Mesenchymal stem cell of adipose (primary cell): ENCODE data around the genes ZNF429, ZNF99 and UQCRFS1.

- CAGE, long polyA plus RNA: no peak
Observed at GRCh38 chr19:21505056-21506354, at the start of gene ZNF429. Gene ZNF429 (plus strand): TSS chr19:21505602.

- CAGE, long polyA plus RNA: no peak
Observed at GRCh38 chr19:21510575-21510965, 5.2 kb downstream of the ZNF429 start.

DNA sequence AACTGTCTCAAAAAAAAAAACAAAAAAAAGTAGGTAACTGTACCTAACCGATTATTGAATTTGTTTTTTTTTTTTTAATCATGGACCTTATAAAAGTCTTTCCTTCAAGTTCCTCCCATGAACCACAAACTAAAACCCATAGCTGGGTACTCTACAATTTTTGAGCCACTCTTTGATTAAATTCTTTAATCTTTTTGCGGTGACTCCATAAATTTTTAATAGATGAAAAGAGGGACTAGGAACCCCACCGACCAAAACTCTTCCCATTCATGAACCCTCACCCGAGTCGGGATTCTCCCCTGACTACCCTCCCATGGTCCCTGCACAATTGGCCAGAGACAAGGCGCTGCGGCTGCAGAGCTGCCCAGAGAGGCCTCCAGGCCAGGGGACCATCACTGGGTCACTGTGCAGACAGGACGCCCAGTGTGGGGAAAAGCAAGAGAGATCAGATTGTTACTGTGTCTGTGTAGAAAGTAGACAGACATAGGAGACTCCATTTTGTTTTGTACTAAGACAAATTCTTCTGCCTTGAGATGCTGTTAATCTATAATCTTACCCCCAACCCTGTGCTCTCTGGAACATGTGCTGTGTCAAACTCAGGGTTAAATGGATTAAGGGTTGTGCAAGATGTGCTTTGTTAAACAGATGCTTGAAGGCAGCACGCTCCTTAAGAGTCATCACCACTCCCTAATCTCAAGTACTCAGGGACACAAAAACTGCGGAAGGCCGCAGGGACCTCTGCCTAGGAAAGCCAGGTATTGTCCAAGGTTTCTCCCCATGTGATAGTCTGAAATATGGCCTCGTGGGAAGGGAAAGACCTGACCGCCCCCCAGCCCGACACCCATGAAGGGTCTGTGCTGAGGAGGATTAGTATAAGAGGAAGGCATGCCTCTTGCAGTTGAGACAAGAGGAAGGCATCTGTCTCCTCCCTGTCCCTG lies 62.4 kb downstream of the ZNF429 start:
- CAGE, long polyA plus RNA: no peak

GRCh38 chr19:22028594-22028943 lies 17.8 kb upstream of the ZNF208 start:
- CAGE, long polyA plus RNA: no peak

DNA sequence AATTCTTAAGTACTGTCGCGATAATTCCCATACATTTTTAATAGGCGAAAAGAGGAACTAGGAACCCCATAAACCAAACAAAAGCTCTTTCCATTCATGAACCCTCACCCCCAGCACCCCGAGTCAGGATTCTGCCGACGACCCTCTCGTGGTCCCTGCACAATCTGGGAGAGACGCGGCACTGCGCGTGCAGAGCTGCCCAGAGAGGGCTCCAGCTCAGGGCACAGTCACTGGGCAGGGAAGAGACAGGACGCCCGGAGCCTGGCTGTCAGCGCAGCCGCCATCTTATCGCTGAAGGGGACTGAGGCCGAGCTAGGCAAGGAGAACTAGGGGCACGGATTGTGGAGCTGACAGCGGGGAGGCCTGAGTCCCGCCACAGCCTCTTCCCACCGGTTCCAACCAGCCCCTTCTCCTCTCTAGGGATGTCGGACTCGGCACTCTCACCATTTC lies 370 bp downstream of the ZNF98 start:
- CAGE, long polyA plus RNA: no peak

- CAGE, long polyA plus RNA: no peak
Observed at GRCh38 chr19:22783817-22784357, at the start of gene ZNF99. Gene ZNF99 (minus strand): TSS chr19:22784151.

DNA sequence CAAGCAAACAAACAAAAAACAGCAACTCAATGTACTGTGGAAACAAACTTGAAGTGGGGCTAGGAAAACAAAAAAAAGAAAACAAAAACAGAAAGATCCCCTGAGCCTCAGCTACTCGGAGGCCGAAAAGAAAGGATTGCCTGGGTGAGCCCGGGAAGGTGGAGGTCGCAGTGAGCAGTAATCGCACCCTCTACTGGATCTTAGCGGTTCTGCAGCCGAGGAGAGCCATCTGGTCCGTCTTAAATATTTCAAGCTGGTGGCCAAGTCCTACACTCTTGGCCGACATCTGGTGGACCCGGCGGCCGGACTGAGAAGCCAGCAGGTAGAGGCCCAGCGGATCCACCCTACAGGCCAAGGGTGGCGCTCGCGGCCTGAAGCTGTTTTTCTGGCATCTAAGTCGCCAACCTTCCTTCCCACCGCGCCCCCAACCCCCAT lies 46.6 kb upstream of the ZNF730 start:
- CAGE, long polyA plus RNA: no peak

GRCh38 chr19:23666065-23666629 lies 20.9 kb downstream of the ZNF675 start:
- CAGE, long polyA plus RNA: no peak

GRCh38 chr19:23957457-23958261 lies 43.0 kb downstream of the ZNF726 start:
- CAGE, long polyA plus RNA: no peak

GRCh38 chr19:27657391-27657619 lies 1555.6 kb downstream of the UQCRFS1 start:
- CAGE, long polyA plus RNA: no peak

- CAGE, long polyA plus RNA: no peak
Observed at GRCh38 chr19:27772463-27773110, 1440.4 kb downstream of the UQCRFS1 start.

DNA sequence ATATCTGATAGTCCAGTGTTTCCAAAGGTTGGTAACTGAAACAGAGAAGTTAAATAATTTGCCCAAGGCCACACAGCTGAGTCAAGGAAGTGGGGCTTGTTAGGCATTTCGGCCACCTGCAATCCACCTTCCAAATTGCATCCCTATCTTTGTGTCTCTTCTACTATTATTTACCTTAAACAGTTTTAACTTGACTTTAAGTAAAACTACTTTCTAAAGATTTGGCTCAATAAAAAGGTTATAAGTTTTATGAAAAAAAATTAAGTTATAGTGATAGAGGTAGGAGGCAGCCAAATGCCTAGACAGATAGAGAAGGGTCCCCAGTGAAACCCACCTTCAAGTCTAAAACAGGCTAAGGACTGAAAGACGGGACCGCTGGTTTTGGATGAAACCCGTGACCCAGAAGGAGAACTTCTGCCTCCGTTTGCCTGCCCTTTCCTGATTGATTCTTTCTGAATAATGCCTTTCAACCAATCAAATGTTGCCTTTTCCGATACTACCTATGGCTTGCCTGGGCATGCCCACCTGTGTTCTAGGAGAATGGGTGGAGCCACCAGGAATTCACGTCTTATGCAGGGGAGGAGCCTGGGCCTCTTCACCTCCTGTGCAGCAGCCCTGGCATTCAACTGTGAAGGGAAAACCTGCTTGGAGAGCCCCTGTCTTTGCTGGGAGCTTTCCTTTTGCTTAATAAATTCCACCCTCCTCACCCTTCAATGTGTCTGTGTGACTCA lies 731.0 kb downstream of the UQCRFS1 start:
- CAGE, long polyA plus RNA: no peak

DNA sequence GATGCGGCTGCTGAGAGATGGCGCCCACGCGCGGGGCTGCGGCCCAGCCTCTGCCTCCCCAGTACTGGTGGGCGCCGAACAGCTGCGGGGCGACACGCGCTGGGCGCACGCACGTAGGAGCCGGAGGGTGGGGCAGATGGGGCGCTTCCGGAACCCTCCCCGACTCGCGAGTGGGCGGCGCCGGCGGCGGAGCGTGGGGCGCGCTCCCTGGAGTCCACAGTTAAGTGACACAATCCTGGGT lies 419.1 kb downstream of the UQCRFS1 start:
- CAGE, long polyA plus RNA: no peak

GRCh38 chr19:29016460-29016682 lies 196.6 kb downstream of the UQCRFS1 start:
- CAGE, long polyA plus RNA: no peak

DNA sequence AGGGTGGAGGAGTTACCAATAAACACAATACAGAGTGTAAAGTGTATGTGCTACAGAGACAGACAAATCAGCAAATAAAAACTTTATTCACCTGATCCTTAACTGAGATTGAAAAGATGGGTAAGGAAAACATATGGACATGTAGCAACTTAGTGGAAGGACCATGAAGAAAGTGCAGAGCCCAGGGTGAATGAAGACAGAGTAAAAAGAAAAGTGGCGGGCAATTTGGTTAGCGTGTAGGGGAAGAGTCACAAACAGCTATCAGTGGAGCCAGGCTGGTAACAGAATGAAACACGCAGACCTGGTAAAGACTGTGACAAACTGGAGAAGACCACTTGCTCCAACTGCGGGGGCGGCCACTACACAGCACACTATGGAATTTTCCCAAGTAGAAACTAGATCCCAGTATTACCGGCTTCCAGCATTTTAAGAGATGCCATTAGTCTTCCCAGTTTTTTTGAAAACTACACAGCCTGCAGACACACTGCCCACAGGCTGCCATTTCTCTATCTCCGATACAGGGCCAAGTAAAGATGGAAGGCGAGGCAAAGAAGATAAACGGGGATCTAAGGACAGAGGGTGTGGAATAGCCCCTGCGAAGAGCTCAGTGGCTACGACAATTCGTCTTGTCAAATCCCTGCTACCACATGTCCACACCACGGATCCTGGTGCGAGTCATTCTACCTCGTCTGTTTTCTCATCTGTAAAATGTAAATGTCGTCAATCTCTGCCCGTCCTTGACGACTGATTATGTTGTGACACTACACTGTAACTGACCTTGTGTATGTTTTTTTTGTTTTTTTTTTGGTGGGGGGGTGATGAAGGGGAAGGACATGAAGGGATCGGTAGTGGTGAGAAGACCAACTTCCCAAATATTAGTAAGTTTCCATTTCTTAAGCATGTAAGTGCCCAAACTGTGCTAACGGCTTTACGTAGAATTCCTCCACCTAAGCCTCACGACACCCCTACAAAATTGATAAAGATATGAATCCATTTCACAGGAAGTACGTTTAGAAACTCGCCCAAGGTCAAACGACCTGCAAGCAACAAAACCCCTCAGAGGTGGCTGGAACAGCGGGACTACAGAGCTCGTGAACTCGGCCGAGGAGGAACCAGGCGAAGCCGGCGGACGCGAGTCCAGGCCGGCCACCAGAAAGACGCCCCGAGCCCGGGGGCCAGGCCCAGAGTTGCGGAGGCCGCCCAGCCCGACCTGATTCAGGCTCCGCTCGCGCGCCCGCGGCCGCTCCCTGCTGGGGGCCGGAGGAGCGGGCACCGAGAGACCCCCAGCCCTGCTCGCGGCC lies 912 bp downstream of the UQCRFS1 start:
- CAGE, long polyA plus RNA: no peak

- CAGE, long polyA plus RNA: no peak
Observed at GRCh38 chr19:29212890-29213431, at the start of gene UQCRFS1. Gene UQCRFS1 (minus strand): TSS chr19:29213151.

- CAGE, long polyA plus RNA: no peak
Observed at GRCh38 chr19:29587792-29588184, 18.3 kb upstream of the POP4 start.

DNA sequence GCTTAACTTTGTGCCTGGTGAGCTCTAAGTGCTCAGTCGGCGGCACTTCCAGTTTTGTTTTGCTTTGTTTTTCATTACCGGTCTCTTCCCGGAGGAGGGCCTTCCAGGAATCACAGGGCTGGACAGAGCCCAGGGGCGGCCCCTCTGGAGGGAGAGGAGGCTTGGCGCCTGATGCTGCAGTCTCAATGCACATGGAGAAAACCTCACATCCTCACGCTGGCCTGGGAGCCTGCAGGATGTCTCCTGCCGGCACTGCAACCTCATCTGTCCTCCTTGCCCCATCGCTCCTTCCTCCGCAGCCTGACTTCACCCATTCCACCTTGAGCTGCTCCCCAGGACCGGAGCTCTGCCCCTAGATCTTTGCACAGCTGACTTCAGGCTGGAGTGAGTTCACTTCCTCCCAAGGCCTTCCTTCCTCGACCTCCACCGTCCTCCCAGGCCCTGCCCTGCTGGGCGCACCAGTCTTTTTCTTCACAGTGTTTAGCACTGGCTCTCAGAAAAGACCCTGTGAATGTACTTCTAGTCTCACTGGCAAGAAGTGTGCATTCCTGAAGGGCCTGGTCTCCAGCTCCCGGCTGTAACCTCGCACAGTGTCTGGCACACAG lies 1.6 kb downstream of the PLEKHF1 start:
- CAGE, long polyA plus RNA: no peak

DNA sequence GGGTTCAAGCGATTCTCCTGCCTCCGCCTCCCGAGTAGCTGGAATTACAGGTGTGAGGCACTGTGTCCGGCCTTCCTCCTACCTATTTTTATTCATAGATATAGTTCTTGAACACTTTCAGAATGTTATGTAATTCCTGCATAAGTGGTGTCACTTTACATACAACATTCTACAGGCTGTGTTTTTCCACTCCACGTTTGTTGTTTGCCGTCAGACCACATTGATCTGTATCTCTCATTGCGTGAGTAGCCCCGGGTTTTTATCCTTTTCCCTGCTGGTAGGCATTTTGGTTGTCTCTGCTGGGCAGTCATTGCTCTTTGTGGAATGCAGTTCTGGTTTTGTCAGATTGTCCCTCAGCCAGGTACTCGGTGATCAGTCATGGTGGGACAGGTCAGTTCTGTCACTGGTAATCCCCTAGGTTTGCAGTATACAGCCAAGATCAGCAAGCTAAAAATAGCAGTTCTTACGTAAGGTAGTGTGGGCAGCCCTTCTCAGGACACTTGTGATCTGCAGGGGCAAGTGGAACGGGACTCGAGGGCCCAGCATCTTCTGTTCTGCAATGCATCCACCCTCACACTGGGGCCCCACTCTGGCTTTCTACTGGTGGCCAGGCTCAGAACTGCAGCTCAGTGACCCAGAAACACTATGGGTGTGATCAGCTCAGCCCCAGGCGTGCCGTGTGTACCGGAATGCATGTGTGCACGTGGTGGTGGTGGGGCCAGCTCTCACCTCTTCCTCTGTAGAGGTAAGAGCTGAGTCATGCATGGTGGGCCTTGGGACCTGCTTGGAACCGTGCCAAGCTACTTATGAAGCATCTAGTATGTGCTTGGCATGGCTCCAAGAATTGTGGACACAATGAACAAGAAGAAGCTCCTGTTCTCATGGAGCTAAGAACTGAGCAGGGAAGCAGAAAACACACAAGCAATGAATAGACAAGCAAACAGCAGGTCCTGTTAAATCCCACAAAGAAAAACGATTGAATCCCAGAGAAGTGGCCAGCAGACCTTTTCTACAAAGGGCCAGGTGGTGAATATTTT lies 6.2 kb downstream of the PLEKHF1 start:
- CAGE, long polyA plus RNA: no peak

GRCh38 chr19:29878963-29879428 lies 63.0 kb upstream of the URI1 start:
- CAGE, long polyA plus RNA: no peak